H9 (cell line): ENCODE measurements around the gene SLC25A3.

DNA sequence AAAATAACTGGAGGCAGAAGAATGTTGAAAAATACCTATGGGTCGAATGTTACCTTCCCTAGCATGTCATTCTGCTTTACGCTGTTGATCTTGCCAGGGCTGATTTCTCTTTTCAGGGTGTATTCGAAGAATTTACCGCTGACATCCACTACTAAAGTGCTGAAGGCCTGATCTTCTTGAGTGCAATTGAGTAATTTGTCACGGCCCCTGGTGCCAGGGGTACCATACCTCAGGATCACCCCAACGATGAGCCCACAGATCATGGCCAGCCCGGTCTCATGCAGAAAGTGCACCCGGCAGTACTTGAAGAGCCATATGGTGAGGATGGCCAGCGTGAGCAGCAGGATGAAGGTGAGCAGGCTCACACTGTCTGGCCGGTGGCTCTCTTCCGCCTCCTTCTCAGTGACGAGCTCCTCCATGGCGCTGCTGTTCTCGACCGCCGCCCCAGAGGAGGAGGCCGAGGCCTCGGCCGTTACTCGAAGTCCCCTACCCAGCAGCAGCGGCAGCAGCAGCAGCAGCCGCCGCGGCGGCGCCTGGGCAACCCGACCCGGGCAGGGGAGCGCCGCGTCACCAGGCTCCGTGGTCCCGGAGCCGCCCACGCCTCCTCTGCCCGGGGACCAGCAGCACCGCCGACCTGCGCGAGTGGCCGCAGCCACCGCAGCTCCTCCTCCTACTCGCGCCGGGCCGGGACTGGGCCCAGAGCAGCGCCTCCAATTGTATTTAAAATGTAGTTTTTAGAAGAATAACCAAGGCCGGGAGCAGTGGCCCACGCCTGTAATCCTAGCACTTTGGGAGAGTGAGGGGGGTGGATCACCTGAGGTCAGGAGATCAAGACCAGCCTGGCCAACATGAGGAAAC lies 58.6 kb upstream of the TMPO start:
- PRO-cap, result bidirectional peak, plus-strand start at position 616 of the sequence, minus-strand start at position 456 of the sequence; unidirectional peak, minus-strand start at position 650 of the sequence

DNA sequence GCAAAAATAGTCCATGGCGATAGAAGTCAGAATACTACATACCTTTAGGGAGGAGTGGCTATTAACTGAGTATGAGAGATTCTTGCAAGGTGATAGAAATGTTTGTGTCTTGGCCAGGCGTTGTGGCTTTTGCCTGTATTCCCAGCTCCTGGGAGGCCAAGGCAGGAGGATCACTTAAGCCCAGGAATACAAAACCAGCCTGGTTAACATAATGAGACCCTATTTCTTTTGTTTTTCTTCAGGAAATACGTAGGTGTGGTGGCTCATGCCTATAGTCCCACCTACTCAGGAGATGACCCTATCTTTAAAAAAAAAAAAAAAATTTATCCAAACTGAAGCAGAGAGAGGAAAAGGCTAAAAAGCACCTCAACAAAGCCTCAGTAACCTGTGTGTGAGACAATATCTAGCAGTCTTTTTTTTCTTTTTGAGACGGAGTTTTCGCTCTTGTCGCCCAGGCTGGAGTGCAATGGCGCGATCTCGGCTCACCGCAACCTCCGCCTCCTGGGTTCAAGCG lies 38.1 kb downstream of the TMPO start:
- PRO-cap, result no peak

- PRO-cap, result no peak
Measured at GRCh38 chr12:98575036-98575401, 18.5 kb upstream of the SLC25A3 start.

DNA sequence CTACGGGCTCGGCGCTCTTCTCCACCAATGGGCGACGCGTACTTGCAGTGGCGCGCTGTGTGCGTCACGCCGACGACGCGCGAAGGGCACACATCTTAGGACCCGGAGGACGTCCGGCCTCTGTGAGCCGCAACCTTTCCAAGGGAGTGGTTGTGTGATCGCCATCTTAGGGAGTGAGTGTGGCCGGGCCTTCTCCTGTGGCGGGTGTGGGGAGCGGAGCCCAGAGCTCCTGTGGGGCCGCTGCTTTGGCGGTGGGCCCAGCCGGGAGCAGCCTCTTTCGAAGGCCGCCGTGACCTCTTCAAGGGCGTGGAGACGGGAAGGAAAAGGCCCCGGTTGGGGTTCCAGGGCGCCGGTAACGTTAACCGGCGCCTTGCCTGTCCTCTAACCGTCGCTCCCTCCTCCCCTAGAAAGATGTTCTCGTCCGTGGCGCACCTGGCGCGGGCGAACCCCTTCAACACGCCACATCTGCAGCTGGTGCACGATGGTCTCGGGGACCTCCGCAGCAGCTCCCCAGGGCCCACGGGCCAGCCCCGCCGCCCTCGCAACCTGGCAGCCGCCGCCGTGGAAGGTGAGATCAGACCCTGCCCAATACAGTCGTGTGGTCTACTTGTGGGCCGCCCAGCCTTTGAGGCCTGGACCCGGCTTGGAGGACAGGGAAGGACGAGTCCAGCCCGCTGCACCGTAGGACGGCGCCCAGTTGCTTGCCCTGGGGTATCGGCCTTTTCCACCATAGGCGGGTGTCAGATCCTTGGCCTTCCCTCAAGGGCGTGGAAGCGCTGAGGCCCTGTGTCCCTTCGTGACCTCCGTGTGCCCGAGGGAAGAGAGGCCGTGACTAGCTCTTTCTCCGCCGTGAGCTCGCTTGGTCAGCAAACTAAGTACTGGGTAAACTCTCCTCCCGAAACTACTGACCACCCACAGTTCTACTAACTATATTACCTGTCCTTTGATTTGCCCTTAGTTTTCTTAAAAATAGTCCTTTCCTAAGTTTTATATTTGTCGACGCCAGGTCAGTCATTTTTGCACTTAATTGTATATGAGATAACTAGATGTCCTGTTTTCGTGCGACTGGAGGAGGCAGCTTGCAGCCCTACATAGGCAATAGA lies at the start of gene SLC25A3:
Gene SLC25A3, plus strand, starts transcription at position 119 of the 1,103 bp plus-strand sequence.
- PRO-cap, result bidirectional peak, plus-strand start at position 119 of the sequence, minus-strand start outside the sequence; bidirectional peak, plus-strand start at position 403 of the sequence, minus-strand start at position 407 of the sequence

- PRO-cap, result no peak
Measured at GRCh38 chr12:98645863-98646262, 773 bp downstream of the APAF1 start.

- PRO-cap, result no peak
Measured at GRCh38 chr12:98726354-98726633, 81.2 kb downstream of the APAF1 start.

DNA sequence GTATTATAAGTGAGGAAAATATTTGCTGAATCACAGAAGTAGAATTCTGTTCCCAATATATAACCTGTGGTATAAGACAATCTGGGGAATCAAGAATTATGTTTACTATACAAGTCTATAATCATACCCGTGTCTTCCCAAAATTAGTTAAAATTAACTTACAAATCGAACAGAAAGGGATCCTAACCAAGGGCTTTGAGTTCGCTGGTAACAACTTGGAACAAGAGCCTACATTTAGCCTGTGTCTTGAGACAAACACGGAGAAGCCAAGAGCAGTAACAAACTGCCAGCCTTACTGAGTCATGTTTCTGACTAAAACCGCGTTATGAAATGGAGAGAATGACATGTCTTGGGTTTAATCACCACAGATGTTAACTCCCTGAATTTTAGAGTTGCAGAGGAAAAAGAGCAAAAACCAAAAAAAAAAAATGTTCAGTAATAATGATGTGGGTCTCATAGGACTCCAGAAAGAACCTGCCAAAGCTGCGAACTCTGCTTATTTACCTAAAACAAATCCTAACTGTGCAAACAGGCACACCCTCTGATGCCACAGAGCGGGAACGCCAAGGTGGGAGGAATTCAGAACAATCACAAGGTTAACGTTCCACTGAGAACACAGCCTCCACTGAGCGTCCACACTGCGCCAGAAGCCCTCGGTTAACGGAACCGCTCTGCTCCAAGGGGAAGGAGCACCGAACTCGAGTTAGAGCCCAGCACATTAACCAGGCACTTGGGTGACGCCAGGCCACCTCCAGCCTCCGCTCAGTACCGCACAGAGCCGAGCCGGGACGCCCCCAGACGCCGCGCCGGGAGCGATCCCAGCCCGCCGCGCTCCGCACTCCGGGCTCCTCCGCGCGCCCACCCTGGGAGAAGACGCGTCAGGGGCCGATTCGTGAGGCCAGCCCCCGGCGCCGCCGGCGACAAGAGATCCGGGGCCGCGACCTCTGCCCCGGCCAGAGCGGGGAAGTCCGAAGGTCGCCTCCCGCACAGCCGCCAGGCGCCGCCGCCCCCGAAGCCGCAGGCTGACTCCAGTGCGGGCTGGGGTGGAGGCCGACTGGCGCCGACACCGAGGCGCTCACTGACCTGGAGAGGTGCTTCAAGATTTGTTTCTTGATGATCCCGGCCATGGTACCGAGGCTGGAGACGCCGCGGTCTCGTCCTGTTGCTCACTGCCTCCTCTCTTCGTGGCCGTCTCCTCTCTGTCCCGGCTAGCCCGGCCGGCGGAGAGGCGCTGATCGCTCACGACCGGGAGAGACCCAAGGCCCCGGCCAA lies 729 bp downstream of the BLTP3B start:
- PRO-cap, result bidirectional peak, plus-strand start at position 716 of the sequence, minus-strand start at position 586 of the sequence; bidirectional peak, plus-strand start at position 923 of the sequence, minus-strand start at position 842 of the sequence

- PRO-cap, result no peak
Measured at GRCh38 chr12:100335591-100336068, 21.2 kb upstream of the SLC17A8 start.

GRCh38 chr12:101680196-101680588 lies 17.2 kb upstream of the CHPT1 start:
- PRO-cap, result no peak

DNA sequence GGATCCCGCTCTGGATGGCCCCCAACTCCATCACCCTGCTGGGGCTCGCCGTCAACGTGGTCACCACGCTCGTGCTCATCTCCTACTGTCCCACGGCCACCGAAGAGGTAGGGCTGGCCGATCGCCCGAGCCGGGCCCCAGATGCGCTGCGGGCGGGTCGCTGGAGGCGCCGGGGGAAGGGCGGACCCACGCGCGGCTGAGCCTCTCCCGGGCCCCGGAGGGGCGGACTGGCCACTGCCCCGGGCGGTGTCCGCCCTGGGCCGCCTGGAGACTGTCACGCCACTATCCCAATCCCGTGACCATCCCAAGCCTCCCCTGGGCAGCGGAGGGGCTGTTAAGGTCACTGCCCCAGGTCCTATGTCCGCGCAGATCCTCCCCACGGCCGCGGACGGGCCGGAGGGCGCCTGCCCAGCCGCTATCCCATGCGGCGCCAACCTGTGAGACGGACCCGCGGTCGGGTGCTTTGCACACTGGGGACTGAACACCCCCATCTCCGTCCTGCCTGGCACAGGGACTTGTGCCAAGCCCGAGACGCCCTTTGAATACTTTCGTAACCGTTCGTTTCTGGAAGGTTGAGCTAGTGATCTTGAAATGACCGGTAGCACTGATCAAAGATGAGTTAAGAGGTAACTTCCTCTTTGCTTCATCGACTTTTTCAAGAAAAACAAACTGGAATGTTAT lies 728 bp downstream of the CHPT1 start:
- PRO-cap, result bidirectional peak, plus-strand start at position 63 of the sequence, minus-strand start outside the sequence; unidirectional peak, minus-strand start at position 229 of the sequence

GRCh38 chr12:101717708-101718489 lies 20.5 kb downstream of the CHPT1 start:
- PRO-cap, result no peak

GRCh38 chr12:101789951-101790450 lies 40.8 kb downstream of the GNPTAB start:
- PRO-cap, result no peak

GRCh38 chr12:101823687-101824531 lies 6.8 kb downstream of the GNPTAB start:
- PRO-cap, result no peak

- PRO-cap, result no peak
Measured at GRCh38 chr12:101925142-101925777, 47.9 kb downstream of the DRAM1 start.

DNA sequence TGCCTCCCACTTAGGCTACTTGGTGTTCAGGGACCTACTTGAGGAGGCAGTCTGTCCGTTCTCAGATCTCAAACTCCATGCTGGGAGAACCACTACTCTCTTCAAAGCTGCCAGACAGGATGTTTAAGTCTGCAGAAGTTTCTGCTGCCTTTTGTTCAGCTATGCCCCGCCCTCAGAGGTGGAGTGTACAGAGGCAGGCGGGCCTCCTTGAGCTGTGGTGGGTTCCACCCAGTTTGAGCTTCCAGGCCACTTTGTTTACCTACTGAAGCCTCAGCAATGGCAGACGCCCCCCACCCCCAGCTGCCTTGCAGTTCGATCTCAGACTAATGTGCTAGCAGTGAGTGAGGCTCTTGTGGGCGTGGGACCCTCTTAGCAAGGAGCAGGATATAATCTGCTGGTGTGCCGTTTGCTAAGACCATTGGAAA lies 22.9 kb downstream of the PARPBP start:
- PRO-cap, result no peak

GRCh38 chr12:102419395-102419902 lies 60.9 kb downstream of the IGF1 start:
- PRO-cap, result no peak

GRCh38 chr12:102478376-102479057 lies 1.8 kb downstream of the IGF1 start:
- PRO-cap, result no peak

DNA sequence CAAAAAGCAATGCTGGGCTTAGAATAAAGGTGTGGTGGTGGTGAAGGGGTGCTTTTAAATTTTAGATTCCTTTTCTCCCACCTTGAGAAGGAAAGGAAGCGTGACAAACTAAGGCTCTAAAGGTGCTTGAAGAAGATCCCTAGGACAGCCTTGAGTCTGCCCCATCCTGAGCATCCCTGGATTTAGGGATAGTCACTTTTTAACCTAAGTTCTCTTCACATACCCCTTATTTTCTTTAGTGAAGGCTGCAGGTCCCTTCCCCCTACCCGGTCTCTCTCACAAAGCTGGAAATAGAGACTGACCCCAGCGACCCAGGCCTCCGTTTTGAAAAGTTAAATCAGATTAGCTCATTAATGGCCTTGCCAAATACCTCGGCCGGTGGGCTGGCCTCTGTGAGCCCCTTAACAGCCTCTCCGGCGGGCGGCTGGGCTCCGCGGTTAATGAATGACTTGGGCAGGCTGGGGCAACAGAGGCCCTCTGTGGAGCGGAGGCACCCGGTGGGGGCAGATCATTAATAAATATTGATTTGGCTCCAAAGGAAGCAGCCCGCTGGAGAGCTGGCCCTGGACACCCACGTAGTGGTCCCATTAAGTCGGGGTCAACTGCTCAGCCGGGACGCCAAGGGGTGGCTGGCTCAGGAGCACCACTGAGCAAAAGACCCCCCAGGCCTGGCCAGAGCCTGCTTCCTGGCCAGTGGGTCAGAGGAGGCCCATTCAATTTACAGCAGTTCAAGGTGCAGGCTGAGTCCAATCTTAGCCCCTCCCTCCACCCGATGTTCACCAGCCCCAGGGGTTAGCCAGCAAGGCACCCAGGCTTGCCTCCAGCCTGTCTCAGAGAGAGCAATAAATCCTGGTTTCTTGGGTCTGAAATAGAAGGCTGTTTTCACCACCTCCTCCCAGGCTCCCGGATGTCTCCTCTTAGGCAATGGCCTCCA lies 31.8 kb downstream of the PAH start:
- PRO-cap, result no peak

- PRO-cap, result no peak
Measured at GRCh38 chr12:103172891-103173099, 215.3 kb downstream of the ASCL1 start.

DNA sequence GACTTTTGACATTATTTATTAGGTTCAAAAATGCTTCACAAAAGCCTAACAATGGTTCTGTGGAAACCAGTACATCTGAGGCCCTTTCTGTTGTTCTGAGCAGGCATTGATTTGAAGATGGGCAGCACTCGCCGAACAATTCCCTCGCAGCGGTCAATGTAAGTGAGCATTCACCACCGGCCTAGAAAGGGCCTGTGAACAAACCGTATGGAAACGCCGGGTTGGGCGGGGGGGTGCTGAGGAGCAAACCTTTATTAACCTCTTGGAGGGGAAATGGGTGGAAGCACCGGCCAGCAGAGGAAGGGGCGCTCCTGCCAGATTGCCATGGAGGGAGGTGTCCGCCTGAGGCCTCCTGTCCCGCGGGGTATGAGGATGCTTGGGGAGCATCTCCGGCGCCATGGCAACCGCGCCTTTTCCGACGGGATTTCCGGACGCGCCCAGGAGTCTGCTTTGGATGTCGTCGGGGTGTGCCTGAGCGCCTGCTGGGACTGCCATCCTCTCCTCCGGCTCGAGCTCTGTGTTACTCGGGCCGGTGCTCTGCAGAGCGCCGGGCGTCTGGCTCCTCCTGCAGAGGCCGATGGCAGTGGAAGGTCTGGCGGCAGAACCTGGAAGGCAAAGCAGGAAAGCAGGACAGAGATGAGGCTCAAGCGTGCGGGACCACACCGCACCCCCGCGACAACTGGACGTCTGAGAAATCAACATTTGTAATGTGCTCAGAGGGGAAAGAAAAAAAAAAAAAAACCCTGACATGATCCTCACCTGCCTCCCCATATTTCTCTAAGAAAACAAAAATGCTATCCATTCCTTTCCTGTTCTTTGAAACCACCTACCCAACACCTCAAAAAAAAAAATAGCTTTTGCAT lies 193.6 kb downstream of the C12orf42 start:
- PRO-cap, result bidirectional peak, plus-strand start at position 440 of the sequence, minus-strand start at position 196 of the sequence; bidirectional peak, plus-strand start at position 520 of the sequence, minus-strand start at position 517 of the sequence